Airway epithelial cell (primary cell): ENCODE data around the gene FGD5.

- RAMPAGE, long total RNA = no peak
Measured at GRCh38 chr3:13866150-13866435, 13.8 kb downstream of the WNT7A start.

DNA sequence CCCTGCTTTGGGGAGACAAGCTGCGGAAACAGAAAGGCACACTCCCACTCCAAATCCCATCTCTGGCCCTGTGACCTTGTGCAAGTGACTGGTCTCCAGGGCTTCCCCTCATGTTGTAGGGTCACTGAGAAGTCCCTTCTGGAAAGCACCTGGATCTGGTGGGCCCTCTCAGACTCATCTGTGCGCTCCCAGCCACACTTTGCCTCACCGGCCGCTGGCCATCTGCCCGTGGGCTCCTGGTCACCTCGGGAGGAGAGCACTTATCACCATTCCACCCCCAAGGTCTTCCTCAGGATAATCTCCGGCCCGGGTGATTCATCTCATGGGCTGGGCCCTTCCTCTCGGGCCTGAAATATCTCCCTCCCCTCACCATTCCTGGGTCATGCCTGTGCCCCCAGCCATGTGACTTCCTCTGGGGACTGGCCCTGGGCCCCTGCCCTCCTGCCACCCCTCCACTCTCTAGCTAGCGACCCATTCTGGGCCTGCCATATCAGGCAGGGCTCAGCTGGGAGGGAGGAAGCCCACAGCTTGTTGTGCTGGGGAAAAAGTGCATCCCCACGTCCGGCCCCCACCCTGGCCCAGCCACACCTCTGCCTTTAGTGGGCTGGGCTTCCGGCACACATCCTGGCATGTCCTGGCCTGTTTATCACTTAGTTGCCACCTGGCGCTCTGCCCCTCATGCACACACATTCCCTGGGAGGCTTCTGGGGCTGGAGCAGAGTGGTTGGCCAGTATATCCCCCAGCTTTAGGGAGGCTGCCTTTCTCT, 10.7 kb upstream of the WNT7A start:
- RAMPAGE, long total RNA = no peak

GRCh38 chr3:13895208-13896405, 15.7 kb upstream of the WNT7A start:
- RAMPAGE, long total RNA = no peak

- RAMPAGE, long total RNA = no peak
Measured at GRCh38 chr3:14151578-14152201, 26.7 kb downstream of the XPC start.

DNA sequence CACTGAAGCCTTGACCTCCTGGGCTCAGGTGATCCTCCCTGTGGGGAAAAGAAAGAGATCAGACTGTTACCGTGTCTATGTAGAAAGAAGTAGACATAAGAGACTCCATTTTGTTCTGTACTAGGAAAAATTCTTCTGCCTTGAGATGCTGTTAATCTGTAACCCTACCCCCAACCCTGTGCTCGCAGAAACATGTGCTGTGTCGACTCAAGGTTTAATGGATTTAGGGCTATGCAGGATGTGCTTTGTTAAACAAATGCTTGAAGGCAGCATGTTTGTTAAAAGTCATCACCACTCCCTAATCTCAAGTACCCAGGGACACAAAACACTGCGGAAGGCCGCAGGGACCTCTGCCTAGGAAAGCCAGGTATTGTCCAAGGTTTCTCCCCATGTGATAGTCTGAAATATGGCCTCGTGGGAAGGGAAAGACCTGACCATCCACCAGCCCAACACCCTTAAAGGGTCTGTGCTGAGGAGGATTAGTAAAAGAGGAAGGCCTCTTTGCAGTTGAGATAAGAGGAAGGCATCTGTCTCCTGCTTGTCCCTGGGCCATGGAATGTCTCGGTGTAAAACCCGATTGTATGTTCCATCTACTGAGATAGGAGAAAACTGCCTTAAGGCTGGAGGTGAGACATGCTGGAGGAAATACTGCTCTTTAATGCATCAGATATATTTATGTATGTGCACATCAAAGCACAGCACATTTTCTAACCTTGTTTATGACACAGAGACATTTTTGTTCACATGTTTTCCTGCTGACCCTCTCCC, 94.4 kb downstream of the LSM3 start:
- RAMPAGE, long total RNA = no peak

DNA sequence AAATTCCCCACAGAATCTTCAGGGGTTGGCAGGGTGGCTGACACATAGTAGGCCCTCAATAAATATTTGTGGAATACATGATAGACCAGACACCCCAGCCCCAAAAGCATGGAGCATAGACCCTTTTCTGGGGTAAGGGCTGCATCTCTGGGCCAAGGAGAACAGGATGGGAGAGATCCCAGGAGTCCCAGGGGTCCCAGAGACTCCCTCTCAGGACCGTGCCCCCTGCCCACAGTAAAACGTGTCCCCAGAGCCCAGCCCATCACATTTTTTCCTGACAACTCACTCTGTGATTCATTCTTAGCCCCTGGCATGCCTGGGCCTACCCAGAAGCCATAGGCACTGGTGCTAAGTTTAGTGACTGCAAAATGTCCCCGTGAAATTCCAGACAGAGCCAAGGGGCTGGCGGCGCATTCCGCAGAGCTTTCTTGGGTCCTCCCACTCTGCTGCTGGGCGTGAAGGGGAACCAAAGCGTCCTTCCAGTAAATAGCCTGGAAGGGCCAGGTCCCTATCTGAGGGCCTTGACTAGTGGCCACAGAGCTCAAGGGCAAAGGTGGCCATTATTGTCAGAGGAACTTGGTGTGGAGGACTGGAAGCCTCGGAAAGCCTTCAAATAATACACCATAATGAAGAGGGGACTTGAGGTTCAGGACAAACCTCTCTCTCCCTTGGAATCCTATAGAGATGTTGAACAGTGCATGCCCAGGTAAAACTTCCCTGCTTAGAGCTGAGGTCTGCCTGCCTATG, 77.8 kb upstream of the SLC6A6 start:
- RAMPAGE, long total RNA = no peak

DNA sequence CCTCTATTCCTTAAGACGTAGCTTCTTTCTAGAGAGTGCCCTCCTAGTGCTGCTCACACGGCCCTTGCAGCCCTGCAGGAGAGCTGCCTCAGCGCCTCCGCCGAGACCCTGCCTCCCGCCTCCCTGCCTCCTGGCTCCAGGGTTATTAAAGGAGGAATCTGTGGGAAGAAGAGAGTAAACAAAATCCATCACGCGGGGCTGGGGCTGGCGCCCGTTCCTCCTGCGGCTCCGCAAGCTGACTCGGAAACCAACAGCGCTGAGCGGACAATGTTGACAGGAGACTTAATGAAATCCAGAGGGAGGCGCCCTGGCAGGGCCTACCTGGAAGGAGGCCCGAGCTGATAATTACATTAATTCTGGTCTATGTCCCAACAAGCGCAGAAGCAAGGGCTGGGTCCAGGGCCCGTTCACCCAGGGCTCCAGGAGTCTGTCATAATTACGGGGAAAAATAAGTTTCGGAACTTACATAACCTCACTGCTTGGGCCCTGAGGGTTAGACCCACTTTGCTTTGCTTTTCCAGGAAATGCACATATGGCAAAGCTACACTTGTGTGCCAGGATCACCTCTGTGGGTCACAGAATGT, 43.9 kb upstream of the SLC6A6 start:
- RAMPAGE, long total RNA = no peak

- RAMPAGE, long total RNA = no peak
Measured at GRCh38 chr3:14460559-14461150, 58.2 kb downstream of the SLC6A6 start.

- RAMPAGE, long total RNA = no peak
Measured at GRCh38 chr3:14488566-14488894, 51.6 kb downstream of the GRIP2 start.

GRCh38 chr3:14524151-14524746, 15.9 kb downstream of the GRIP2 start:
- RAMPAGE, long total RNA = no peak

GRCh38 chr3:14818652-14819173, at the start of gene FGD5:
Gene FGD5 (plus strand): TSS chr3:14818962.
- RAMPAGE, long total RNA = no peak

DNA sequence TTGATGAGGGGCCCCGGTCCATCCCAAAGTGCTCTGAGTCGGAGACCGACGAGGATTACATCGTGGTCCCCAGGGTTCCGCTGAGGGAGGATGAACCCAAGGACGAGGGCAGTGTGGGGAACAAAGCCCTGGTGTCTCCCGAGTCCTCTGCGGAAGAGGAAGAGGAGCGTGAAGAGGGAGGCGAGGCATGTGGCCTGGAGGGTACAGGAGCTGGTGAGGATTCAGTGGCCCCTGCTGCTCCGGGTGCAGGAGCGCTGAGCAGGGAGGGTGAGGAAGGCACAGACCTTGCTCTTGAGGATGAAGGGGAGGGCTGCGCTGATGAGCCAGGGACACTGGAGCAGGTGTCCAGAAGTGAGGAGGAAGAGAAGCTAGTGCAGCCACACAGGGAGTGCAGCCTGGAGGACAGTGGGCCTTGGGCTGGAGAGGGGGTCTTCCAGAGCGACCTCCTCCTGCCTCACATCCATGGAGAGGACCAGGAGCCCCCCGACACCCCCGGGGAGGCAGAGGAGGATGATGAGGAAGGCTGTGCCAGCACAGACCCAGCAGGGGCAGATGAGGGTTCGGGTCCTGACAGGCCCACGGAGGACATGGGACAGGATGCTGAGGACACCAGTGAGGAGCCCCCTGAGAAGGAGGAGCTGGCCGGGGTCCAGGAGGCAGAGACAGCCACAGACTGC, 584 bp downstream of the FGD5 start:
- RAMPAGE, long total RNA = no peak

DNA sequence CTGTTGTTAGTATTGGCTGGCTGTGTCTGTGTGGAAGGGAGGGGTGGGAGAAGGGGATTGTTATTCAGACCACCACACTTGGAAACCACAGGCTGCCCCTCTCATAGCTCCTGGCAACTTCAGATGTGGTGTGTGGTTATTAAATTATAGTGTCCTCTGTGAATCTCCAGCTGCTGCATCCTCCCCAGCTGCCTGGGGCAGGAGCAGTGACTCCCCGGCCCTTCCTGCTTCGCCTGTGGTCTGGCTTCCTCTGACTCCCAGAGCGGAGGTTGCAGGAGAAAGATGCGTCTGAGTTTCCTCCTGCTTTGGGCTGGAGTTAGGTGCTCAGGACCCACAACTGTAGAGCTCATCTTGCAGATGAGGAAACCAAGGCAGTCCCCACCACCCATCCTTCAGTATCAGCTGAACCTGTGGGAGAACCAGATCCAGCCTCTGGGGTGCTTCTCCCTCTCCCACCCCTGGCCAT, 31.2 kb downstream of the FGD5 start:
- RAMPAGE, long total RNA = no peak

GRCh38 chr3:14935471-14936119, 11.8 kb upstream of the NR2C2 start:
- RAMPAGE, long total RNA = no peak

DNA sequence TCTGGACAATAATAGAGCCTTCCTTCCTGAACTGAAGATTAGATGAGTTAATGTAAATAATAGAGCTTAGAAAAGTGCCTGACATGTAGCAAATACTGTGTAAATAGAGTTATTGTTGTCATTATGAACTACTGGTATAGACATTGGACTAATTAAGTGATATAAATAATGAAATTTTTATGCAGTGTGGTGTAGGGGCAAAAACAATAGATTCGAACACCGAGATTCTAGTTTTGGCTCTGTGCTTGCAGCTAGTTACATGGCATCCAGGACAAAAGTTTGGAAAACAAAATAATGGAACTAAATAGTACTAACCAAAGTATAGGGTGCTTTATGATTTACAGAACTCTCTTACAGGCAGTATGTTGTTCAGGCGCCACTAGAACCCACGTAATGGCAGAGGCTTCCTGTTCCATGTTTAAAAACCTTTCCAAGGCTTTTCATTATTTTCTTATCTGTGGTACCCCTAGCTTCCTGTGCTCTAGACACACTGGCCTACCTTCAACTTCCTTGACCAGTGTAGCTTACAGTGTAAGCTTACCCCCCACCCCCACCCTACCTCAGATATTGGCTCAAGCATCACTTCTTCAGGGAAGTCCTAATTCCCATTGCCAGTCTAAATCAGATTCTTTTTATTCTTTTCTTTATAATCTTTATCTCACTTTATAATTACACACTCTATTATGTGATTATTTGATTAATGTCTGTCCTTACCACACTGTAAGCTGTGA, 2.8 kb downstream of the NR2C2 start:
- RAMPAGE, long total RNA = no peak

GRCh38 chr3:15258602-15259821, 53.0 kb downstream of the CAPN7 start:
- RAMPAGE, long total RNA = no peak

- RAMPAGE, long total RNA = no peak
Measured at GRCh38 chr3:15297601-15298132, 34.7 kb downstream of the SH3BP5 start.

GRCh38 chr3:15300115-15301245, 31.9 kb downstream of the SH3BP5 start:
- RAMPAGE, long total RNA = no peak

DNA sequence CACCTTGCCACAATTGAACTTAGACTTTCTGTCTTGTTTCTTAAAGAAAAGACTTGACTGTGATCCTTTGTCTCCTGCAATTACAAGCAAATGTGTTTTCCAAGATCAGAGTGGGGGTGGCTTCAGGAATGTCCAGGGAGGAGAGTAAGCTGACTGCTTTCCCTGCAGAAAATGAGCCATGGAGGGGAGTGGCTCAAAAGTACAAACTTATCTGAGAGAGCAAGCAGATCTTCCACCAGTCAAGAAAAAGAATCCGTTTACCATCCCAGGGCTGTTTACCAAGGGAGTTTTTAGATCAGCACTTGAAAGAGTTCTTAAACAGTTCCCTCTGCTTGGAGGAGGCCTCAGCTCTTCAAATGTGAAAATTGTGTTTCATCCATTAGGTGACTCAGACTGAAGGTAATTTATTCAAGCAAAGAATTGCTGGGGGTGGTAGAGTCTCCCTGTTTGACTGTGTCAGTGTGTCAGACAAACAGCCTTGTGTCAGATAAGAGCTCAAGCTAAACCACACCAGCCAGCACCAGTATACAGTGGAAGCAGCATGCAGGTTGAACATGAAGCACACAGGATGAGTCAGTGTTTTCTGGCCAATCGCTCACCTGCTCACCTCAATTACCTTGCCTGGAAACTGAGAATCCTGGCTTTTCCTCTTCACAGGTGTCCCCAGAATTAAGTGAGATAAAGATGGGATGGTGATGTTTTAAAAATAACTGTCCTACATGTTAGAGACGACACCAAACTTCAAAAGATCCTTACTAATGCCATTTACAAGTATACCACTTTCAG, 21.8 kb downstream of the SH3BP5 start:
- RAMPAGE, long total RNA = no peak

GRCh38 chr3:15324554-15325240, 7.7 kb downstream of the SH3BP5 start:
- RAMPAGE, long total RNA = no peak